Hair follicle dermal papilla cell (primary cell): ENCODE measurements around a stretch of chr1.

DNA sequence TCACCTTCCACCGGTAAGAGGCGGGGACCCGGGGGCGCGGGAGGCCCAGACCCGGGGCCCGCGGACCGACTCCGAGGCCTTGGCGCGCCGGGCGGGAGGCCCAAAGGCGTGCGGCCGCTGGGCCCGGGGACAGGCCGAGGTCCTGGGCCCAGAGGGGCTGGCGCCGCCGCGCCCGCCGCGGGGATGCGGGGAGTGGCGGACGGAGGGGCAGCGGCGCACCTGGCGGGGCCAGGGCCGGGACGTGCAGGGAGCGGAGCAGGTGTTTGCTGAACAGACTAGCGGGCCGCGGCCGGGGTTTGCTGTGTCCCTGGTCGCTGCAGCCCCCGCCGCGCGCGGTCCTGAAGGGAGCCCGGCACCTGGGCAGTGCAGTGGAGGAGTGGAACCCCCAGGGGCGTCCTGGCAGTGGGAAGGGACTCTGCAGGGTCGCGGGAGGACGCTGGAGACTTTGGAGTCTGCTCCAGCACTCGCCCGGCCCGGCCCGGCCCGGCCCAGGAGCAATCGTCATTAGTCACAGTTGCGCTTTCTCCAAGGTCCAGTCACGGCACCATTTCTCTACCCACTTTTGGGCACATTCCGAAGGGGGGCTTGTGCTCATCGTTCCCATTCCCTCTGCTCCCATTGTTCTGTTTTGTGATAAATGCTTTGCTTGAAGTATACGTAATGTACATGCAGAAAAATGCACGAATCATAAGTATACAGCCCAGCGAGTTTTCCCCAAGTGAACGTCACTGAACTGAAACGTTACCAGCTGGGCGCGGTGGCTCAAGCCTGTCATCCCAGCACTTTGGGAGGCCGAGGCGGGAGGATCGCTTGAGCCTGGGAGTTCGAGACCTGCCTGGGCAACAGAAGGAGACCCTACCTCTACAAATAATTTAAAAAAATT, 853 bp downstream of the THAP3 start:
- CAGE, long polyA plus RNA = no peak

DNA sequence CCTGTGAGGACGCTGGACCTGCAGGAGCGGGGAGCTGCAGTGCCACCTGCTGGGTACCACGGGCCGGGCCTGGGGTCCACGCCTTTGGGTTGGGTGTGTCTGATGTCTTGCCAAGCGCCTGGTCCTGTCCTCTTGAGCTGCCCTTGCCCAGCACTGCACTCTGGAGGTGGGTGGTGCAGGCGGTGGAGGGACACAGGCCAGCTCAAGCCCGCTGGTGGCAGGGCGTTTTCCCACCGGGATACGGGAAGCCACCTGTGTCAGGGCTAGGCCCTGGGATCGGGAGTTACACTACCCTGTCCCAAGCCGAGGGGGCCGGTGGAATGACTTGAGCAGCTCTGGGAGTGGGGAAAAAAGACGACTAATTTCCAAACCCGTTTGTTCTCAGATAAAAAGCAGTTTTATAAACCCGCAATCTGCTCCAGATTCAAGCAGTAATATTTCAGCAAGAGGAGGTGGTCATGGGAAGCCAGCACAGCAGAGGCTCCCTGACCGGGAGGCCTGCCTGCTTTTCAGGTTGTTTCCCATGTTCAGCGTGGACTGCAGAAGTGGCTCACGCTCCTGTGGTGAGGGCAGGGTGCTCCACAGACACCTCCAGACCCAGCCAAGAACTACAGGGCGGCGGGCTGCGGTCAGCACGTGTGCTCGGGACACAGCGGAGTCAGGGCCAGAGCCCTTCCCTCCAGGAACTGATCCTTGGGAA, 10.2 kb downstream of the THAP3 start:
- CAGE, long polyA plus RNA = no peak

DNA sequence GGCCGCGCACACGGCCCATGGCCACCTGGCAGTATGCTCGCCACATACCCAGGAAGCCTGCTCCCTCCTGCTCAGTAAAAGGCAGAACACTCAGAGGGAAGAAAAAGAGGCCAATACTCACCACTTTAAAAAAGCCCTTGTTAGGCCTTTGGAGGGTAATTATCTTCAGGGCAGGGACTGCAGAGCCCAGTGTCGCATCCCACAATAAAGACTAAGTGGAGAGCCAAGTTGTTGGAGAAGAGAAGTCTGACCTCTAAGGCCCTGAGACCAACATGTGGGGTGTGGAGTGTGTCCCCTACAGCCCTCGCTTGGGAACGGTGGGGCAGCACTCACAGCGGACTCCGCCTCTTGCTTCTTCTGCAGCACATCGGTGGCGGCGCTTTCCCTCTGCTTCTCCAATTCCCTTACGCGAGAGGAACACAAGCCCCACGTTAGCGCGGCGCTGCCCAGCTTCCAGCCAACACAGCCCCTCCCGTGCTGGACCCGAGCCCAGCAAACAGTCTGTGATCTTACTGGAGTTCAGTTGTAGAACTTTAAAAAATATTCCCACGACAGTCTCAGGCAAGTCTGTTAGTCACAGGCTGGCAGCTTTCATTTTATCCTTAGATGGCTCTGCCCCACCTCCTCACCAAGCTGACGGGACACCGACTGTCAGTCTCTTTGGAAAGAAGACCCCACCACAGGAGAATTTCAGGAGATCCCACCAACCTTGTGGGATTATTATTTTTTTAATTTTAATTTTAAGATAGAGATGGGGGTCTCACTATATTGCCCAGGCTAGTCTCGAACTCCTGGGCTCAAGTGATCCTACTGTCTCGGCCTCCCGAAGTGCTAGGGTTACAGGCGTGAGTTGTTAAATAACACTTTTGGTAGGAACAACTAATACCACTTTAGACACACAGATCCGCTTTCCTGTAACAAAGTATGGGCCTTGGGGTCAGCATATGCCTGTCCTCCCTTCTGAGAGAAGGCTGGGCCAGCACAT, 13.6 kb downstream of the THAP3 start:
- CAGE, long polyA plus RNA = no peak

- CAGE, long polyA plus RNA = no peak
These were observed 38.1 kb downstream of the THAP3 start for GRCh38 chr1:6662644-6663279.

- CAGE, long polyA plus RNA = no peak
These were observed 13.9 kb upstream of the CAMTA1 start for GRCh38 chr1:6771161-6771858.

DNA sequence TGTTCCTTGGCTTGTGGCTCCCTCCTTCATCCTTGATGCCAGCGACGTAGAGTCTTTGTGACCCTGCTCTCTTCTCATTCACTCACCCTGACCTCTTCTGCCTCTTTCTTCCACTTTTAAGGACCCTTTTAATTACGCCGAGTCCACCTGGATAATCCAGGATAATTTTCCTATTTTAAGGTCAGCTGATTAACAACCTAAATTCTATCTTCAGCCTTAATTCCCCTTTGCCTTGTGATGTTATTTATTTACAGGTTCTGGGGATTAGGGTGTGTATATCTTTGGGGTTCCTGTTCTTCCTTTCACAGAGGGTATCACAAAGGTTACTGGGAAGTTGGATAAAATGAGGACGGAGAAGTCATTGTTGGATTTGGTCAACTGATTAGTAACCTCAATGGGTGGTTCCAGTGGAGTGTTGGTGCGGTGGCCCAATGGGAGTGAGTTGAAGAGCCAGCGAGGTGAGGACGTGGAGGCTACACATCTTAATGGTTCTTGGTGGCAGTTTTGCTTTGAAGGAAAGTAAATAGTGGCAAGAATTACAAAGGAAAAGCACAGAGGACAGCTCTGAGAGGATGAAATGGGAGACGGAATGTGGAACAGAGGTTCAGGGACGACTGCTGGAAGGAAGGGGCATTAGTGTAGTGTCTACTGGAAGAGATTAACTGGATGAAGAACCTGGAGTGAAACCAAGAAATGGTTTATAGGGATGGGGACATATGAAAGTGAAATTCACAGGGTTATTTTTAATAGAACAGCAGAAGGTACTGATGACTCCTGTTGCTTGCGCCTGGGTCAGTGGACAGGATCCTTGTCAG, 56.0 kb downstream of the CAMTA1 start:
- CAGE, long polyA plus RNA = no peak

GRCh38 chr1:6866144-6866526, 80.9 kb downstream of the CAMTA1 start:
- CAGE, long polyA plus RNA = no peak

DNA sequence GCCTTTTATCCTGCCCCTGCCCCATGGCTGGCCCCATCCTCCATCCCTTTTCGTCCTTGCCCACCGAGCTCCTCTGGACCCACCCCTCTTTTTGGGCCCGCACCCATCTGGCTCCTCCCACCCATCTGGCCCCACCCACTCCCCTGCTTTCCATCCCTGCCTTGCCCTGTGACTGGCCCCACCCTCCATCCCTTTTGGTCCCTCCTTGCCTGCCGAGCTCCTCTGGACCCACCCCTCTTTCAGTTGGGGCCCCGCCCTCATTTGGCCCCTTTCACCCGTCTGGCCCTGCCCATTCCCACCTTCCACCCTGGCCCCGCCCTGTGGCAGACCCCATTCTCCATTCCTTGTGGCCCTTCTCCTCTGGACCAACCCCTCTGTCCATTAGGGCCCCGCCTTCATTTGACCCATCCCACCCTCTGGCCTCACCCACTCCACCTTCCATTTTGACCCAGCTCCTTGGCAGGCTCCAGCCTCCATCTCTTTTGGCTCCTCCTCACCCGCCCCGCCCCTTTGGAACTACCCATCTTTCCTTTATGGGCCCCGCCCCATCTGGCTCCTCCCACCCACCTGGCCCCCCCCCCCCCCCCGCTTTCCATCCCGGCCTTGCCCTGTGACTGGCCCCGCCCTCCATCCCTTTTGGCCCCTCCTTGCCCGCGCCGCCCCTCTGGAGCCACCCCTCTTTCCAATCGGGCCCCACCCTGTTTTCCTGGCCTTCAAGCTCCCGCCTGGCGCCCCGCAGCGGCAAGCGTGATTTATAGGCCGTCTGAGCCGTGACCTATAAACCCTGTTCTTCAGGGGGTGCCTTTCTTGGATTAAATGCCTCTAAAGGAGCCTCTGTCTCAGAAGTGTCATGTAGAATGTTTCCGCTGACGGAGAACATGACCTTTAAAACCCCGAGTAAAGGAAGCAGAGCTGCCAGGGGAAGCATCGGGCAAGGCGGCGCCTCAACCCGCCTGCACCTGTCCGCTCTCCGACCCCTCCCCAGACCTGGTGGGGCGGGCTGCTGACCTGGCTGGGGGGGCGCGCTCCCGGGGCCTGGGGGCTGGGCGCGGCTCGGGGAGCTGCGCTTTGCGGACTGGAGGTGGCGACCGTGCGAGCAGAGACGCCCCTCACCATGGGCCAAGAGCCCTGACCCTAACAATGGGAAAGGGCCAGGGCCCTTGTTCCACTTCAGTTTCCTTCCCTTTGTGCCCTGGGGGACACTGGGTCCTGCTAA, 177.9 kb downstream of the CAMTA1 start:
- CAGE, long polyA plus RNA = no peak

DNA sequence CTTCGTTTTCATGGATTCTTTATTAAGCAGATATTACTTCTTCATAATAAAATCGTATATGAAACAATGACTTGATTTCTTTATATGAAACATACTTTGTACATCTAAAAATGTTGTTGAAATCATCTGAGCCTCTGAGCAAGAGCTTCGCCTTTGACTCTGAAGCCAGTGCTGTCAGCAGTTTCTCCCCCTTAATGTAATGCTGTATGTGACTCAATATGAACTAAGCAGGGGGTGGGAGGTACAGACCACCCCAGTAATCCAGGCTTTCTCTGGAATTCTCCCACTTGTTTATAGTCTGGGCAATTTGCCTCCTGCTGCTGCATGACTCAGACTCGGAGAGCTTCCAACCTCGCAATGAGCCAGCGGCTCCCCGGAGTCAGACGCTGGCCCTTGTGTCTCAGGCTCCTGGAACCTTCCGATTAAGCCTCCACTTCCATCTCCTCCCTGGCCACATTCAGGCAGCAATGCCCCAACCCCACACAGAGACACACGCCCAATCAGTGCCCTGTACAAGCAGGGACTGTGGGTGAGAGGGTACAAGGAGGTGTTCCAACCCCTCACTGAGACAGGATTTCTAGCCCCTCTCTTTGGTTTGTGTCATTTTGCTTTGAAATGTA, 471.8 kb upstream of the VAMP3 start:
- CAGE, long polyA plus RNA = no peak

GRCh38 chr1:7401801-7402550, 369.1 kb upstream of the VAMP3 start:
- CAGE, long polyA plus RNA = no peak

DNA sequence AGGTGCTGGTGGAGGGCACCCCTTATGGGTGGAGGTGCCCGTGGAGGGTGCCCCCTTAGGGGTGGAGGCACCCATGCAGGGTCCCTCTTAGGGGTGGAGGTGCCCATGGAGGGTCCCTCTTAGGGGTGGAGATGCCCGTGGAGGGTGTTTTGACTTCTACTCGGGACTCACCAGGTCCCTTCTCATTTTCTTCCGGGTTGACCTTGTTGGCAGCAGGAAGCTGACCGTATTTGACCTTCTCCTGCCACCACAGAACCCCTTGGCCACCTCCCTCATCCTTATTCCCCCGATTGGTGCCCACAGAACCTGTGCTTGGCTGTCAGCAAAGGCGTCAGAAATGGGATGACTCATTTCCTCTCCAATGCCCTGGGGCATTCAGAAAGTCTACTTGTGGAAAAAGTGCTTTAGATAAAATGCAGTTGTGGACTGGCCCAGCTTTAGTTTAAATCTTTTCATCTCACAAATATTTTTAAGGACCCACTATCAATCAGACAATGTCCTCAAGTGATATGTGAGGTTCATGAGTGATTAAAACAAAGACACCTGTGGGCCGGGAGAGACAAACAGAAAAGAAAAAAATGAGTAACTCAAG, 221.8 kb upstream of the VAMP3 start:
- CAGE, long polyA plus RNA = no peak

DNA sequence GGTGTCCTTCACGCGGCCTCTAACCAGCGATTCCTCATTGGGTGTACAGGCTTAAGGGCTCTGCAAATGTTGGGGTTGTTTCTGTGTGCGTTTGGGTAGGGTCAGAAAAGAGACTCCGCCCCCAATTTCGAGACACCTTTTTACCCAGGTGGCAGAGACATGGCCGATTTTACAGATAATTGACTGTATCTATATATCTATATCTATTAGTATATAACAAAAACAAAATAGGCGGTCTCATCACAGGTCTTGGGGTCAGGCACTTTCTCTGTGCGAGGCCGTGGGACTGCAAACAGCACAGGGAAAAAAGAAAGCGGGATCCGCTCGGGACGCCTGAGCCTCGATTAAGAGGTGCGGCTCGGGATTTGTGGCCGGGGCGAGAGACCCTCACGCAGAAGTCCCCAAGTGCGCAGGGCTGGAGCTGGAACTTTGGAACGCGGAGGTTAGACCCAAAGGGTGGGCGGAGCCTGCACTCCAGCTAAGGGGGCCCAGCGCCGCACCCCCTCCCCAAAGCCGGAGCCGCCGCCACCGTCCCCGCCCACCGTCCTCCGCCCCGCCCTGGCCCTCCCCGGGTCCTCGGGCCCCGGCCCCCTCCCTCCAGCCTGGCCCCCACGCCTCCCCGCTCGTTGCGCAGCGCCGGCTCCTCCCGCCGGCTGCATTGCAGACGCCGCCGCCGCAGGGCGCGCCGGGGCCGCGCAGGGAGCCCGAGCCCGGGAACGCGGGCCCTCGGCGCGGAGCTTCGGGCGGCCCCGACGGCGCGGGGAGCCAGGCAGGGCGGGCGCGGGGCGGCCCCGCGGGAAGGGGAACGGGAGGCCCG, 67.4 kb upstream of the VAMP3 start:
- CAGE, long polyA plus RNA = no peak

GRCh38 chr1:7780628-7781231, 3.4 kb upstream of the PER3 start:
- CAGE, long polyA plus RNA = no peak

GRCh38 chr1:7912919-7913404, 27.7 kb downstream of the TNFRSF9 start:
- CAGE, long polyA plus RNA = no peak

GRCh38 chr1:7953750-7954851, 7.4 kb upstream of the PARK7 start:
- CAGE, long polyA plus RNA = no peak

DNA sequence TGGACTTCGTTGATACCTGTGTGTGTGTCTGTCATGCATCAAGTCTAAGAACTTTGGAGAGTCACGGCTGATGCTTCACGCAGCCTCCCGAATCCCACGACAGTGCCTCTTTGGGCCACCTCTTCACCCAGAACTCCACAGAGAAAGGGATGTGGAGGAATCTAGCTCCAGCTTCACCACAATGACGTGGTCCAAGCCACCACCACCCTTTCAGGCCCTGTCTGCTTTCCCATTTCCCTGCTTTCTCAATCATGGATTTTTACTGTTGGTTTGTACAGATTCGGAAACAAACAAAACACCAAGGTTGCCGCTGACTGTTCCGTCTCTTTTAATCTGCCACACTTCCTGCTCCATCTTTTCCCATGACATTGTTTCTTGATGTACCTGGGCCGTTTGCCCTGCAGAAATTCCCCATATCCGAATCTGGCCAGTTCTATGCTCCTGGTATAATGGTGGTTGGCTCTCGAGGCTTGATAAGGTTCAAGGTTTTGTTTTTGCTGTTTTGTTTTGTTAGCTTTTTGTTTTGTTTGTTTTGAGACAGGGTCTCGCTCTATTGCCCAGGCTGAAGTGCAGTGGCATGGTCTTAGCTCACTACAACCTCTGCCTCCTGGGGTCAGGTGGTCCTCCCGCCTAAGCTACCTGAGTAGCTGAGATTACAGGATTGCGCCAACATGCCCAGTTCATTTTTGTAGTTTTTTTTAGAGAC, 108.9 kb upstream of the ERRFI1 start:
- CAGE, long polyA plus RNA = no peak

GRCh38 chr1:8312205-8312756, 5.6 kb upstream of the SLC45A1 start:
- CAGE, long polyA plus RNA = no peak

GRCh38 chr1:8343185-8344036, 25.5 kb downstream of the SLC45A1 start:
- CAGE, long polyA plus RNA = no peak

GRCh38 chr1:8409059-8409556, 91.2 kb downstream of the SLC45A1 start:
- CAGE, long polyA plus RNA = no peak

DNA sequence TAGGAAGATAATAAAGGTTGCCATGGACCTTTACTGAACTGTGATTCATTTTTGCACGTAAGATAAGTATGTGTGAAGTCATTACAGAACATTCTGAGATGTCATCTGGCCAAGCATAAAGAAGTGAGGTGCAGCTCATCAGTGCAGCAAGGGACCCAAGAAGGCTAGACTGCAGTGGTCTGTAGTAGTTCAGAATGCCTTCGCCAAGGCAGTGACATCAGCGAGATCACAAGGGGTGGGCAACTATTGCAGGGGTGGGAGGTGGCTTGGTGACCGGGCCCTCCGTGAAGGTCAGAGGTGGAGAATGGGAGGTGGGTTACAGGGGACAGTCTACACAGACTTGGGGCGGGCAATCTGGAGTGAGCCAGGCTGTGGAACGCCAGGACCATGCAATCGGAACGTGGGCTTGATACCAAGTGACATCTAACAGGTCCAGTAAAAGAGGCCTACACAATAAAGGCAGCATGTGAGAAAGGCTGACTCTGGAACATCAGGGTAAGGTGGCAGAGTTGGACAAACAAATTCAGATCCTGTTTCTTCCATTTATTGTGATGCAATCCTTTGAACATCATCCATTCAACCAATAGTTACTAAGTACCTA, 107.4 kb downstream of the SLC45A1 start:
- CAGE, long polyA plus RNA = no peak